Panc1 (cell line): Measurements from ENCODE around the gene TEX48.

GRCh38 chr9:114335919-114337031 is 6.6 kb downstream of the ORM2 start:
- RRBS, 2 experiments, result no CpG with 5 or more reads among the region's 19 CpGs

GRCh38 chr9:114344269-114344653 is 14.6 kb downstream of the ORM2 start:
- RRBS, 2 experiments, result no CpG with 5 or more reads among the region's 13 CpGs

GRCh38 chr9:114360916-114361471 is 26.8 kb downstream of the AKNA start:
- RRBS, 2 experiments, result no CpG with 5 or more reads among the region's 3 CpGs

- RRBS, 2 experiments, result no CpG with 5 or more reads among the region's 9 CpGs
These were observed 20.4 kb downstream of the WHRN start for GRCh38 chr9:114484701-114485450.

- RRBS, 2 experiments, result no CpG with 5 or more reads among the region's 13 CpGs
These were observed 27.3 kb upstream of the WHRN start for GRCh38 chr9:114532411-114533121.

- RRBS, 2 experiments, result no CpG with 5 or more reads among the region's 1 CpG
These were observed 11.0 kb downstream of the TMEM268 start for GRCh38 chr9:114622149-114622348.

DNA sequence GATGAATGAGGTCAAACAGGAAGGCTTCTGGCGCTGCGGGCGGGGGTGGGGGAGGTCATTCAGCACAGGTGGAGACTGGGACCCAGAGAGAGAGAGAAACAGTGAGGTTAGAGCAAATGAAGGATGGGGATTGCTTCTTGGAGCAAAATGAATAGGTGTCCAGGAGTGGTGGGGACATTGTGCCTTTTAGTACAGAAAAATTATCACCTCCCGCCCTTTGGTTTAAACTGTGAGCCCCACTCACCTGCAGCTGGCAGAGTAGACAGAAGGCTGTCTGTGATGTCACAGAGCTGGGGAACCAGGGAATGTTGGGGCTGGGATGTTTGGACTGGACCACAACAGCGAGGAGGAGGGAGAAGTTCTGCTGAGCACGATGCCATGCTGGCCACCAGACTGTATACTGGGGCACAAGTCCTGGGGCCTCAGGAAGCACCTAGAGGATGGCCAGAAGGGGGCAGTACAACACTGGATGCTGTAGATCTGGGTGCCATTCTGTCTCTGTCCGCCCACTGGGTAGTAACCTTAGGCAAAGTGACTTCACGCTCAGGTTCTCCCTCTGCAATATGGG is at the start of gene TEX48:
Gene TEX48, minus strand, starts transcription at position 402 of the 568 bp plus-strand sequence.
- RRBS, 2 experiments, result no CpG with 5 or more reads among the region's 8 CpGs

DNA sequence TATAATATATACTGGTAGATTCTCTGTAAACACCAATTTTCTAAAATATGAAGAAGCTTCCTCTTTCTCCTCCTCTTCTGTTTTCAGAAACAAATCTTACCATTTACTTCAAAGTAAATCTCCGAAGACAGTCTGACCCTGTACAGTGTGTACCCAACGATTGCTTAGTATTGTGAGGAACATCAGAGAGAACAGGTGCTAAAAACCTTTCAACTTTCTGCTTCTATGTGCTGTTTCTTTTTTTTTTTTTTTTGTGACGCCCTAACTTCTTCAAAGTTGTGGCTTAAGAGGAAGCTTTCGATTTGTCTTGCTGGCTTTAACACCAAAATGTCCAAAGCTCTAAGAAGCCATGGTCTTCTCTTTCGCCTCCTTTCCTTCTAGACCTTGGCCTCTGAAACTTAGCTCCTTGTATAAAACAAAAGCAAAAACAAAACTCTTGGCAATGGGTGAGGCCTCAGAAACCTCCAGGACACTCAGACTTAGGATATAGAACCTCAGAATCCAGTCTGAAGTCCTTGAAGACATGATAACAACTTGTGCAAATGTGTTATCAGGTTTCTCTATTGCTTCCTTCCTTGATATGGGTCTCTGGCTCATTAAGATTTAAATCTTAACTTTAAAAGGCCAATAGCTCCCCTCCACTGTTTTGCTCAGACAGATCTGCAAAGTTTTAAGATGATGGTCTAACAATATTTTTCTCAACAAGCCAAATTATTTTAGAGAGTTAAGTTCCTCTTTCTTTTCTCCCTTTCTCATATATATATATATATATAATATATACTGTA is 1.1 kb downstream of the TNFSF8 start:
- RRBS, 2 experiments, result no CpG with 5 or more reads among the region's 5 CpGs

DNA sequence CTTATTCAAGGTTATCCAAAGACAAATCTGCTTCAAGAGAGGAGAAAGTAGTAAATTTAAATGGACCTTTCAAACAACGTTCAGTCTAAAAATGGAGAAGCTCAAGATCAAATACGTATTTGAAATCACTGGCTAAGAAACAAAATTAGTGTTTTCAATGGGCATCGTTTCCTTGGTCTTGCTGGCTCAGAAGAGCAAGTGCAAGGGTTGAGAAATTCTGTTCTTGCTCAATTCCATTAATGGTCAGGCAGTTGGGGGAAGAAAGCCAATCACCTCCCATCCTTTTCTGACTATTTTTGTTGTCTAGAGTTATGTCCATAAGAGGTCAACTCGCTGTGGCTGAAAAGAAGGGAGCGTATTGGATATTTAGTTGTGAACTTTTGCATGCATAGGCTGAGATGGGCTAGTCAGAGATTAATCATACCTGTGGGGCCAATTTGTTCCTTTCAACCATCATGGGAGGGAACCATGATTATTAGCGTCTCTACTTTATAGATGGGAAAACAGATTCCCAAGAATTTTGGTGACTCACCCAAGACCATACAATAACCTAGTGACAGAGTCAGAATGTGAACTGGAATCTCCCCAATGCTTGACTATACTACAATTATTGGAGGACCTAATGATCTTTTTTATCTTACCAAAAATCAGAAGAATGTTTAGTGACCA is 276.3 kb upstream of the TNC start:
- RRBS, 2 experiments, result no CpG with 5 or more reads among the region's 6 CpGs

- RRBS, 2 experiments, result no CpG with 5 or more reads among the region's 13 CpGs
These were observed 357.6 kb upstream of the TNC start for GRCh38 chr9:115475545-115476029.

GRCh38 chr9:115591543-115592081 is 473.7 kb upstream of the TNC start:
- RRBS, 2 experiments, result no CpG with 5 or more reads among the region's 5 CpGs

DNA sequence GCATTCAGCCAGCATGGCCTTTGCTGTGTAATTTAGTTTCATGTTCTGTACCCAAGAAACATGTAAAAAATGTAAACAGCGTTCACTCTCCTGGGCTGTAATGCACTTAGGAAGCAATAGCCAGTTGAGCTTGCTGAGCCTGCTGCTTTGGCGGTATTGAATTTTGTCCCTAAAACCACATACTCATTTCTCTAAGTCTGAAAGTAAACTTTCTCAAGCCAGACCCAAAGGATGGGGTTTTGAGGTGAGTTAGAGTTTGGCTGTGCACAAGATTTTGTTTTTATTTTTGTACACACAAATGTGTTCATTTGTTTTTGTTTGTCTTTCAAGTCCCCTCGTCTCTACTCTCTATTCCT is 158.7 kb downstream of the PAPPA start:
- RRBS, 2 experiments, result no CpG with 5 or more reads among the region's 3 CpGs

- RRBS, 2 experiments, result no CpG with 5 or more reads among the region's 9 CpGs
These were observed 201.7 kb downstream of the PAPPA start for GRCh38 chr9:116355245-116355835.

GRCh38 chr9:117071709-117072156 is 343.1 kb downstream of the ASTN2 start:
- RRBS, 2 experiments, result 54 to 71% methylated on average over 3 of the region's 22 CpGs

DNA sequence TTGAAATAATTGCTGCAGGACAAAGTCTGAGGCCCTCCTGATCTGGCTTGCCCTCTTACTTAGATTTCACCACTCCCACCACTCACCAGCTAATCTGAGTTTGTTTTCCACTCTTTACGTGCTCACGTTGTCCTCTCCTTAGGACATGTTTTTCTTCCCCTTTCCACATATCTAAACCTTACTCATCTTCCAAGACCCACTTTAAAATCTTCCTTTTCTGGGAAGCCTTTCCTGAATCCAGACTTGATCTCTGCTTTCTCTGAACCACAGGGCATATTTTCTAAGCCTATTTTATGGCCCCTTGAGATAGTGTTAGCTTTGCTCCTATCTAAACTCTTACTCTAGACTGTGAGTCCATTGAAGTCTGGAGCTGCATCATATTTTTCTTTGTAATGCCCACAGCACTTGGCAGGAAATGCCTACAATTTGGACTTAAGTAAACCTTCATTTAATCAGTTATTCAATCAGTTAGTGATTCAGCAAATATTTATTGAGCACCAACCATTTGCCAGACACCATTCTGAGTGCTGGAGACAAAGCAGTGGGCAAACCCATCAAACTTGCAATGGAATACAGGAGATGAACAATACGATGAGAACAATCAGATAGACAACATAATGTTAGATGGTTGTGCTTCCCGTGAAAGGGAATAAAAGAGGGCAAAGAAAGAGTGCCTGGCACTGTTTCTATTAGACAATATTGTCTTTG is 2.5 kb downstream of the TLR4 start:
- RRBS, 2 experiments, result no CpG with 5 or more reads among the region's 4 CpGs

DNA sequence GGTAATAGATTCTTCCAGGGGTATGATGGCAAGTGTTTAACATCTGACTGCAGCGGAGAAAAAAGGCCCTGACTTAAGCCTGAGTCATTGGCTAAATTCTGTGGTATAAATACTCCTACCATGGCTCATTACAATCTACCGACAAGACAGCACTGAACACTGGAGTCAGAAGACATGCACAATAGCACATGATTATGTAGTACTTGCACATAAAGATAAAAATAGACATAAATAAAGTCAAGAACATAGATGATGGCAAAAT is 439.9 kb downstream of the BRINP1 start:
- RRBS, 2 experiments, result no CpG with 5 or more reads among the region's 2 CpGs

DNA sequence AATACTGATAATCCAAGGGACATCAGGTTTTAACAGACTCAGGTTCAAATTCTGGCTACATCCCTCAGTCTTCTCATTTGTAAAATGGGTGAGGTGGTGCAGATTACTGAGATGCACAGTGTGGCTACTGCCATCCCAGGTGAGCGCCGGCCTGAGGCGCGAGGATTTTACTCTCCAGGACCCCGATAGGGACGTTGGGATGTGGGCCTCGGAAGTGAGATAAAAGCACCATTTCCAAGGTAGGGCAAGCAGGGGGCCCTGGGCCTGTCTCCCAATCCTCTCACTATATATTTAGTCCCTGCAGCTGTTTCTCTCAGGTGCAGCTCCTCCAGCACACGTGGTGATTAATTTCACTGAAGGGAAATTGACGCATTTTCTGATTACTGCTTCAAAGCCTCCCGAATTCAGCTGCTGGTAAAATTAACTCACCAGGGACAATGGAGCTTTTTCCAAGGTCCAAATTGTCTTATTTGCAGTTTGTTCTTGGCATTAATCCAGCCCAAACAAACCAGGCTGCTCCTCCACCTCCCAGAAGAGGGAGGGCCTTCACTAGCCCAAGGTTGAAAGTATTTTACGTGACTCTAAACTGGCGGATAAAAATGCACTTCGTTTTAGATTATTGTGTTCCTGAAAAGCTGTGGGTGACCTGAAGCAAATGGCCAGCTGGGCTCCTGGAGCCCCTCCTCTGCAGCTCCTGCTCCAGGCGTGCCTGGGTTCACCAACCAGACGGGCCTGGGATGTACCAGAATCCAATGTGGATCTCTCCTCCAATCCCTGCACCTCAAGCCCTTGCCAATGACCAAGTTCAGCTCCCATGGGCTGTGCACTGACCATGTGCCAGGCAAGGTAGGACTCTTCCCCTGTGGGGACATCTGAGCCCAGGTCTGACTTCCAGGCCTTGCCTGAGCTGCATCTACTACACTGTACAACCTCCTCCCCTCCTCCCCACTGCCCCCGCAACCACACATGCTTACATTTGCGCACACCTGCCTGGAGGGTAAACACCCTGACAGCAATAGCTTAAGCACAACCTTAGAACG is 193.6 kb downstream of the CDK5RAP2 start:
- RRBS, 2 experiments, result no CpG with 5 or more reads among the region's 18 CpGs

GRCh38 chr9:120439921-120440610 is 139.9 kb downstream of the CDK5RAP2 start:
- RRBS, 2 experiments, result no CpG with 5 or more reads among the region's 4 CpGs

DNA sequence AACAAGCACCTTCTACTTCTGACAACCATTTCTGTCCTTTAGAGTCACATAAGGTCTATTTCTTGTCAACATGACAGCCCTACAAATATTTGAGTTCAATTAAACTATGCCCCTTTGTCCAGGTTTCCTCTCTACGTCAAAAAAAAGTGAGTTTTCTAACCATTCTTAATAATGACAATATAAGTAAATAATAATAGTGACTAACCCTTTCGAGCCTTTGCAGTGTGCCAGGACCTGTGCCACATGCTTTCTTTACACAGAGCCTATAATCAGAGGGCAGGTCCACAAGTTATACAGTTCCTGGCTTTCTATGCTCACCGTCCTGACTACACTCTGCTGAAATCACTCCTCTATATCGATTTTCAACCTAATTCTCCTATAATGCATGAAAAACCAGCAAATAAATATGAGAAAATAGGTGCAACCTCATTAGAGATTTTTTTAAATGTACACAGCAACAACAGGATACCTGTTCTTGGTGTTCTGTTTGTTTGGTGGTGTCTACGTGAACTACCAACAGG is 115.0 kb downstream of the CDK5RAP2 start:
- RRBS, 2 experiments, result no CpG with 5 or more reads among the region's 5 CpGs

DNA sequence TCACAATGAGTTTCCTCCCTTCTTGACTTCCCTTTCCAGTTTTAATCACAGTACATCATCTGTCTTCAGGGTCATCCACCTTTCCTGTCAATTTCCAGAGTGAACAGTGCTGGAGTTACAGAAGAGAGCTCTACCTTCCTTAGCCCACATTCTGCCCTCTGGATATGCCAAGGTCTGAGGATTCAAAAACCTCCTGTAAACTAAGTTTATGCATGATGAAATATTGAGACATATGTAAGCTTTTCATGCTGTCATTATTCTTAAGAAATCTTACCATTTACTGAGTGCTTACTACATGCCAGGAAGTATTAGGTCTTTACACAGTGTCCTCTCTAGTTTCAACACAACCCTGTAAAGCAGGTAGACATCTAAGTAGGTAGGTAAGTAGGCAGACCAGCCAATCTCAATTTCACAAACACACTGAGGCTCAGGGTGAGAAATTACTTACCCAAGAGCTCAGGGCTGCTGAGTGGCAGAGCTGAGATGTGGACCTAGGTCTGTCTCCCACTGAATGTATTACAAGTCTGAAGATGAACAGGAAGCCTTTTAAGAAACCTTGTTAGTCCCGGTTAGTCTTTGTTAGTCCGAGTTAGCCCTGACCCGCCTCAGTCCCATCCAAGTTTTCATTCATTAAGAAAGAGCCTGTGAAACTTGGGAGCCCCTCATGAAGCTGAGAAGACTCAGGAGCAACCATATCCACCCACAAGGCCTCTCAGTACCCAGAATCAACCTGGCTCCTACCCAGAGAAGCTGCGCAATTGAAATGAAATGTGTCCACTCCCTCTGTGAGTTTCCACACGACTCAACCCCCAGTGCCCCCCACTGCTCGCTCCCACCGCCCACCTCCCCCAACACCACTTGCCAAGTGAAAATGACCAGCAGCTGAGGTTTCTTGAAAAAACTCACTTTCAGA is 105.0 kb downstream of the CDK5RAP2 start:
- RRBS, 2 experiments, result no CpG with 5 or more reads among the region's 7 CpGs